SK-MEL-5 (cell line): ENCODE measurements around the genes KIF21B, TNNT2, LAD1 and CSRP1.

DNA sequence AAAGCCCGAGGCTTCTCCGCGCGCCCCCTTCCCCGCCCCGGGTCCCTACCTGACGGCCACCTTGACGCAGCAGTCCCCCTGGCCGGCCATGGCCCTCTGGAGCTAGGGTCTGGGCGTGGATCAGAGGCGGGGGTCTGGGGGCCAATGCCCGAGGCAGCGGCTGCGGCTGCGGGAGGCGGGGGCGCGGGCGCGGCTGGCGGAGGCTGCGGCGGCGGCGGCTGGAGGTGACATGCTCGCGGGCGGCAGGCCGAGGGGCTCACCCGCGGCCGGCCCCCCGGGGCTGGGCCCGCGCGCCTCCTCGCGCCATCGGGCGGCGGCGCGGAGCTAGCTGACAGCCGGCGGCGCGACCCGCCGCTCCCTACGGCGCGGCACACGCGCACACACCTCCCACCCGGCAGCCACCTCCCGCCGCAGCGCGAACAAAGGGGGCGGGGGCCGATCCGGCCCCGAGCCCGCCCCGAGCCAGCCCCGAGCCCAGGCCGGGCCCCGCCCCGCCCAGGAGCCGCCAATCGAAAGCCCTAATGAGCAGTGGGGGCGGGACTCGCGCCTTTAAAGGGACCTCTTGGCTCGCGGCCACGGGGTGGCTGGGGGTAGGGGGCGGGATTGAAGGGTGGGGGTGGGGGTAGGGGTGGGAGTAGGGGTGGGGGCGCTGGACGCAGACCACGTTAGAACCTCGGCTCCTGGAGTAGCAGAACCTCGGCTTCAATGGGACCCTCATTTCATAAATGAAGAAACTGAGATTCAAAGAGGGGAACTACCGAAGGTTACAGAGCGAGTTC is at the start of gene KIF21B:
KIF21B (minus strand) TSS at position 421 of the 779 bp plus-strand sequence.
RAMPAGE:
- cytosol, long total RNA: no peak
- long total RNA: no peak
- nucleus, long total RNA: no peak

RAMPAGE:
- cytosol, long total RNA: no peak
- long total RNA: no peak
- nucleus, long total RNA: no peak
Observed at GRCh38 chr1:201191447-201192297, 1.0 kb downstream of the IGFN1 start.

GRCh38 chr1:201310382-201311123 is 27.2 kb downstream of the PKP1 start:
RAMPAGE:
- cytosol, long total RNA: no peak
- long total RNA: no peak
- nucleus, long total RNA: no peak

DNA sequence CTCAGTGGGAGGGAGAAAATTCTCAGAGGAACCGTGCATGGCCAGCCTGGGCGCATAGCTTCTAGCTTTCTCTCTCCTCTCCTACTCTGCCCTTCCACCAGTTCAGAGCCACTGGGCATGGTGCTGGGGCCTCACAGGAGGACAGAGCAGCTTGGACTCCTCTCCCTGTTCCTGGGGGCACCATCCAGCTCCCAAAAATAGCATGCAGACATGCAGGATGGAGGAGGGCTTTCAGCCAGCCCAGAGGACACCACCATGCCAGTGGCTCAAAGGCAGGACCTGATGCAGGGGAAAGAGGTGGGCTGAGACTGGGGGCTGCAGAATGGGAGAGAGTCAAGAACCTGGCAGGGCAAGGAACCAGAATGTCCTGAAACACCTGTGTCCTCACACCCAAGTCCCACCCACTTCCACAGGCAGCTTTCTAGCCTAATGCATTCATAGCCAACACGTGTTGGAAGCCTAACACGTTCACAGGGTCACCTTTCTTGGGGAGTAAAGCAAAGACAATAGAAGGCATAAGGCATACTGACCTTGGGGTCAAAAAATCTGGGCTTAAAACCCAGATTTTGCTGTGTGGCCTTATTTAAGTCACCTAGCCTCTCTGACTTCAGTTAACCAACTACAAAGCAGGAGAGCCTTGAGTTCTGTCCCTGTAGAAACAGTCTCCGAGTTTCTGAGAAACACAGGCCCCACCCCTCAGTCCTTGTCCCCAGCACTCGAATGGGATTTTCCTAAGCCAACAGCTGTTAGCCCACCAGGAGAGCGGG is 1.6 kb downstream of the TNNT2 start:
RAMPAGE:
- cytosol, long total RNA: no peak
- long total RNA: no peak
- nucleus, long total RNA: no peak

DNA sequence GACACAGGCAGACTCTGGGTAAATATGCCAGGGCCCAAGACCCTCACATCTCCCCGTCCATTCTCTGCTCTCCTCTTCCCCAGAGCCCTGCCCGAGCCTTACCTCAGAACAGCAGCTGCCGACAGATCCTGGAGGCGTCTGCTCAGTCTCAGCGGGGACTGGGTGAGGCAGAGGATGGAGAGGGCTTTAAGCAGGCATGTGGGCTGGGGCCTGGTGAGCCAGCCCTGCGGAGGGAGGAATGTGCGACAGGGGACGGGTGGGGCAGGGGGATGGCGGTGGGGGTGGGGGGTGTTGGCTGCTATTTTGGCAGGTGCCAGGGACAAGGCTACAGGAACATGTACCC is at the start of gene TNNT2:
TNNT2 (minus strand) TSS at position 160 of the 343 bp plus-strand sequence.
RAMPAGE:
- cytosol, long total RNA: no peak
- long total RNA: no peak
- nucleus, long total RNA: no peak

DNA sequence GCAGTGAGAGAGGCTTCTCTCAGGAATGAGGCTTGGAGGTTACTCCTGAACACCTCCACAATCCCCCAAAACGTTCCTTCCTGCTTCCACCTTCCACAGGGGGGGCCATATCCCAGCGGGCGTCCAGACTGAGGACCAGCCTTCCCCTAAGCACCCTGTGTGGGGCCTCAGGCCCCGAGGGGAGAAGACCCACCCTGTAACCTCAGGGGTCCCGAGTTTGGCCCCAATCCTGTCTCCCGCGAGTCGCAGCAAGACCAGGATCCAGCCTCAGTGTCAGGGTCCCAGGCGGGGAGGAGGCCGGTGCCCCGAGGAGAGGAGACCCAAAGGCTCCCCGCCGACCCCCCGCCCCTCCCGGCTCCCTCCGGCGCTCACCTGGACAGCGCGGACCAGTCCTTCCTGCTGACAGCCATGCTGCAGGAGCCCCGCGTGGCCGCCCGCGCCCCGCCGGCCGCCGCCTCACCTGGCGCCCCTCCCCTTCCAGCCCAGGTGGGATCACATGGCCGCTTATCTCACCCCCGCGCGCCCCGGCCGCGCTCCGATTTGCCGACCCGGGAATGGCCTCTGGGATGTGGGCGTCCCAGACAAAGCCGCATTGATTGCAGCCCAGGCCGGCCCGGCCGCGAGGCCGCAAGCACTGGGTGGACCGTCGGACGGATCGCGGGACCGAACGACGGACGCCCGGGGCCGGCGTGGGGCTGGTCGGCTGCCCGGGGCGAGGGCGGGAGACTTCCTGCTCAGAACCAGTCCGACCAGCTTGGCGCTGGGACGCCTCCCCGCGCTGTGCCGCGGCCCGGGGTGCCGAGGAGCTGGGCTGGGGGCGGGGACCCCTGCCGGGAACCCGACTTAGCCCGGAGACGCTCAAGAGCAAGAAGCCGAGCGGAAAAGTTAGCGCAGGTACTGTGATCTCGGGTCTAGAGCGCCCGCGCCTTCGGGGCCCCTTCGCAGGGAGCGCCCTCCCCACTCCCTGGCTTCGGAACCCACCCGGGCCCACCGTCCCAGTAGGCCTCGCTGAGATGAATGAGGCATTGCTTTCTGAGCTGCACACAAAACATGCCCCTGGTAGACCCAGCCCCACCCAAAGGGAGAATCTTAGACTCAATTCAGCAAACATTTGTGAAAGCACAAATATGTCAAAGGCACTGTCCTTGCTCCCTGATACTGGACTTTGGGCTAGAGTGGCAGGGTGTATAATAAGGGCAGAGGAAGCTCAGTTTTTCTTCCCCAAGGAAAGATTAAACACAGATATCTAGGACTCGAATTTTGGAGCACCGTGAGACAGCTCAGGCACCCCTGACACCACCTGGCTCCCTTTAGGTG is at the start of gene LAD1:
LAD1 (minus strand) TSS at position 428 of the 1,317 bp plus-strand sequence.
RAMPAGE:
- cytosol, long total RNA: no peak
- long total RNA: no peak
- nucleus, long total RNA: no peak

DNA sequence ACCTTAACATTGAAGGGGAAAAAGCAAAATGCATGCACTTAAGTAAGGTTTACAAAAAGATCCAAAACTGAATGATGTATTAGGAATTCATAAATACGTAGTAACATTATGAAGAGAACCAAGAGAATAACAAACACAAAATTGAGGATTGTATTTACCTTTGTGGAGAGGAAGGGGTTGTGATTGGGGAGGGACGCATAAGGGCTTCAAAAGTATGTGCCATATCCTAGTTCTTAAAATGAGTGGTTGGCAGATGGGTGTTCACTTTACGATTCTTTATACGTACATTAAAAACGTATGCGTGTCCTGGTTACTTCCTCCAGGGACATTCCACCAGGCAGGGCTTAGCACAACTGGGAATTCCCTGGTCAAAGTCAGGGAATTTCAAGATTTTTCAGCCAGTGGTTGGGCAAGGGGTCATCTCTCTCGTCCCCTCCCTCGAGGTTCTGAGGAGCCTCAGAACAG is 4.6 kb upstream of the LAD1 start:
RAMPAGE:
- cytosol, long total RNA: no peak
- long total RNA: no peak
- nucleus, long total RNA: no peak

RAMPAGE:
- cytosol, long total RNA: no peak
- long total RNA: no peak
- nucleus, long total RNA: no peak
Observed at GRCh38 chr1:201481741-201482712, 13.0 kb upstream of the PHLDA3 start.

DNA sequence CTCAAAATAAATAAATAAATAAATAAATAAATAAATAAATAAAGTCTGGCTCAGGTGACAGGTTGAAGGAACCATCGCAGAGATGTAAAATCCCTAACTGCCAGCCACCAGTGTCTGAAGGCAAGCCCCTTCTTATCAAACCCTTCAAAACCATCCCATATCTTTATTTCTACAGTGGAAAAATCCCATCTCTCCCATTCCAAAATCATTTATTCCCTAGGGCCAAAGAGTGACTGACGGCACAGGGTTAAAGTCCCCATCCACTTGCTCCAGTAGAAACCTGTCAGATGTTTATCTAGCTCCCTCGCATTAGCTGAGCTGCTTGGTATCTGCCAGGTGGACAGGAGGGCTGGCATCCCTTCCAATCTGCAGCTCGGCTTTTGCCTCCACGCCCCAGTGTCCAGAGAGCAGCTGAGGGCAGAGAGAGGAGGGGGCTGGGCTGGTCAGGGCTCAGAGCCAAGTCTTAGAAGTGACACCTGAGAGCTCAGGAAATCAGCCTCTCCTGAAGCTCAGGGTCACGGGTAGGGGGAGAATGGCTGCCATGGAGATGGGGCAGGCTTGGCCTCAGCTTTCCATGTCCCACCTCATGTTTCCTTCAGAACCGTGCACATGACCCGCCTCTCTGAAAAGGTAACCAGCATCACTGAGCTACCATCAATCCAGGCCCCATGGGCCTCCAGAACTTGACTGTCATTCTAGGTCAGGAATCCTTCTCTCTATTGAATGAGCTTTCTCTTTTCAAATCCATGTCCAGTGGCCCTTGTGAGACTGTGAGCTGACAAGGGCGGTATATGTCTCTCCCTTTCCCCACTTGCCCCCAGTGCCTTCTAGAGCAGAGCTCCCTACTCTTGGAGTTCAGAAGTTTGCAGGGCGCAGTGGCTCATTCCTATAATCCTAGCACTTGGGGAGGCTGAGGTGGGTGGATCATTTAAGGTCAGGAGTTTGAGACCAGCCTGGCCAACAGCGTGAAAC is 4.6 kb downstream of the CSRP1 start:
RAMPAGE:
- cytosol, long total RNA: no peak
- long total RNA: no peak
- nucleus, long total RNA: no peak

RAMPAGE:
- cytosol, long total RNA: start-site peak on the minus strand at chr1:201507094-201507181, 399 and 416 reads in 2 replicates
- long total RNA: start-site peak on the minus strand at chr1:201507093-201507127, 222 and 223 reads in 2 replicates
- nucleus, long total RNA: no peak
Observed at GRCh38 chr1:201506972-201507835, at the start of gene CSRP1. Gene CSRP1, minus strand, starts transcription at chr1:201507123.

DNA sequence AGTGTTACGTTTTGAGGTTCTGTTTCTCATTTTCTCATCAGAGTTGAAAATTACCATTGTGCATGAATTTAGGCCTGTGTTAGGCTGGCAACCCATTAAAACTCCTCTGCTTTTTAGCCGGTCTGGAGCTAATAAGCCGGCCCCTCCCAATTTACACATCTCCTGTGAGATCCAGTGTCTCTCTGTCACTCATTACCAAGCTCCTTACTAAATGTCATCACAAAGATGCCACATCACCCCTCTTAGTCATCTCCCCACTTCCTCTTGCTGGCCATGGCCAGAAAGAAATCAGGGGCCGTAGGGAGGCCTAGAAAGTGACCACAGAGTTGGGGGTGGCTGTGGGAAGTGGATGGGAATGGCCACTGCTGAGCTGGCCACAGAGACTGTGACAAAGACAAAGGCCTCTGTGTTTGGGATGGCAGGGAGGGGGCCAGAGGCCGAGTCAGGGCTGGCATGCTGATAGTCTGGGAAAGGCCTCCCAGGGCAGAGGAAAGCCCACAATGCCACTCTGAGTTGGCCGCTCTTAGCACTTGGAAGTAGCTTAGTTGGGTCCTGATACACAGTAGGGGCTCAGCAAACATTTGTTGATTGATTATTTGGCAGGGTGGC is 12.9 kb downstream of the NAV1 start:
RAMPAGE:
- cytosol, long total RNA: no peak
- long total RNA: no peak
- nucleus, long total RNA: no peak

DNA sequence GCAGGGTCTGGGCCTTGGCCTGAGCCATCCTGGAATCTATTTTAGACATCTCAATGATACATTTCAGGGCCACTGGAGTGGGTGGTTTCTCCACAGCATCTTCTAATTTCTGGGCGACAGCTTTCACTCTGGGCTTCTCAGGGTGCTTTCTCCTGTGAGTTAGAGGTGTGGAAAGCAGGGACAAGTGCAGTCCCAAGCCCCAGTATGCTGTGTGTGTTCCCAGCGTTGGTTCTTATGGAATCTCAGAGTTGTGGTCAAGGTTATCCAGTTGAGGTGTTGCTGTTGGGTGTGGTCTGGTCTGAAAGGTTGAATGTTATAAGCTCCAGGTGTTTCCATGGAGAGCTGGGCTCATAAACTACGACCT is 117.2 kb downstream of the NAV1 start:
RAMPAGE:
- cytosol, long total RNA: no peak
- long total RNA: no peak
- nucleus, long total RNA: no peak

DNA sequence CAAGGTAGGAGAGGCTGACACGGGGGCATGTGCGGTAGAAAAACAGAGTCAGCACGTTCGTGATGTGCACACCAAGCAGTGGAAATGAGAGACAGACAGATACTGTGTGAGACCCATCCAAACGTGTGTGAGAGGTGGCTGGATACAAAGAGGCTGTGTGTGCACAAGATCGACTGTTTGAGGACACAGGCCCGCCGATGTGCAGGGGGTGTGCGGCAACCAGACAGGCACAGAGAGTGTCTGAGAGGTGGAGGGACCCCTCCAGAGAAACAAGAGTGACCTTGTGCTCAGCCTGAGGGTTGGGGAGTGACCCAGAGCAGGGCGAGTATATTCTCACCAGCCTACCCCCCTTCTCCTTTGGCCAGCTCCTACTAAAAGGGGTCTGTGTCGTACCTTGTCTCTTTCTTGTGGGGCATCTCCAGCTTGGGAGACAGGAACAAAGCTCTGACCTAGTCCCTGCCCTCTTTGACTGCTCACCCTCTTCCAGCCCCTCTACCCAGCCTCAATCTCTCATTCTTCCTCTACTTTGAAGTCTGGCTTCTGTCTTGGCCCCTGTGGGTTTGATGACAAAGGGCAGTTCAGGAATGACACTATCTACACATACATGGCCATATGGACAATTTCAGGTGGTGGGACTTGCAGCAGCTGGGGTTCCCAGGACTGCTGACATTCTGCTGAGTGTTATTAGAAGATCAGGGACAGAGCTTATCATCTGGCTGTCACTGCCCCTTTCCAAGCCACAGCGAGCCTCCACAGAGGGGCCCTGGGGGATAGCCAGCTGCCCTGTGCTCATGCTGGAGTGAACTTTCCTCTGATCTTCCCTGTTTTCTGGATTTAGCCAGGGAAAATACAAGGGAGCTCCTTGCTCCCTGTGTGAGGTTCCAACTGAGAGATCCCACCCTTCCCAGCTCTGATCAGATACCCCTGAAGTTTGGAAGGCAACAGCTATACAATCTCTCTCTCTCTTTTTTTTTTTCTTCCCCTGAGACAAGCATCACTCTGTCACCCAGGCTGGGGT is 97.5 kb upstream of the IPO9 start:
RAMPAGE:
- cytosol, long total RNA: no peak
- long total RNA: no peak
- nucleus, long total RNA: no peak

RAMPAGE:
- cytosol, long total RNA: no peak
- long total RNA: no peak
- nucleus, long total RNA: no peak
Observed at GRCh38 chr1:201737559-201738293, 91.2 kb upstream of the IPO9 start.

DNA sequence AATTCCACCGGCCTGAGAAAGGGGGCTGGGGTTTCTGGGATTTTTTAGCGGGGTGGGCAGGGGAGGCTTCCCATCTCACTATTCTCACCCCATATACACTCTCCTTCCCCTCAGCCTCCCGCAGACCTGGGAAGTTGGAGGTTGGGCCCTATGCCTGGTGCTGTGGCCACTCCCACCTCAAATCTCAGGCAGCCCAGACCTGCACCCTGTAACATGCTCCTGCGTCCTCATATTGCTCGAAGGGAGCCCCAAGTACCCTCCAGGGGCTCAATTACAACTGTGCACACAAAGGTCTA is 88.1 kb upstream of the IPO9 start:
RAMPAGE:
- cytosol, long total RNA: no peak
- long total RNA: no peak
- nucleus, long total RNA: no peak

GRCh38 chr1:201769674-201770780 is 58.9 kb upstream of the IPO9 start:
RAMPAGE:
- cytosol, long total RNA: start-site peak on the plus strand at chr1:201770280-201770289, 29 and 17 reads in 2 replicates
- long total RNA: no peak
- nucleus, long total RNA: start-site peak on the plus strand at chr1:201770257-201770348, 86 and 46 reads in 2 replicates

RAMPAGE:
- cytosol, long total RNA: no peak
- long total RNA: no peak
- nucleus, long total RNA: no peak
Observed at GRCh38 chr1:201788187-201788860, 40.6 kb upstream of the IPO9 start.

DNA sequence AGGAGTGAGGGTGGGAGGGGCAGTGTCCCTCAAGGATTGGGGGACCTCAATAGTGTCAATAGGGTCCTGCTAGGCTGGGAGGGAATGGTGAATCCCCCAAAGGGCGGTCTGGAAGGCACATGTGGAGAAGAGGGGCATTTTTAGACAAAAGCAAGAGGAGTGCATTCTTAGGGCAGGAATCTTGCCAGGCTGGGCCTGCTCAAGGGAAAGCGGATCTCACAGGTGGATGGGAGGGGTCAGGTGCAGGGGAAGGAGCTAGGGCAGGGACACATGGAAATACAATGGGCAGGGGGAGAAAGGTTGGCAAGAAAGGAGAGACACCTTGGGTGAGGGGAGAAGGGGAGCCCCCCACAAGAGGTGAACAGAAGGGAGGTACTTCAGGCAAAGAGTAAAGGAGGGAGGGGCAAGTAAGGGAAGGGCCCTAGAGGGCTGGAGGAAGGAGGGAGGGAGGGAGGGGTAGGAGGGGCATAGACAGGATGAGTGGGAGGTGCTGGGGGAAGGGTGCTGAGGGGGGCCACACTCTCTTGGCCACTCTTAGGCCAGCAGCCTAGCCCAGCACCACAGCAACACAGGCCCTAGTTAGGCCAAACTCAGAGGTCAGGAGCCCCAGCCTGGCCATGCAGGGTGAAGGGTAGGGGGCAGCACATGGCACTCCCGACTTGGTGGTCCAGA is 6.0 kb downstream of the SHISA4 start:
RAMPAGE:
- cytosol, long total RNA: no peak
- long total RNA: no peak
- nucleus, long total RNA: no peak

DNA sequence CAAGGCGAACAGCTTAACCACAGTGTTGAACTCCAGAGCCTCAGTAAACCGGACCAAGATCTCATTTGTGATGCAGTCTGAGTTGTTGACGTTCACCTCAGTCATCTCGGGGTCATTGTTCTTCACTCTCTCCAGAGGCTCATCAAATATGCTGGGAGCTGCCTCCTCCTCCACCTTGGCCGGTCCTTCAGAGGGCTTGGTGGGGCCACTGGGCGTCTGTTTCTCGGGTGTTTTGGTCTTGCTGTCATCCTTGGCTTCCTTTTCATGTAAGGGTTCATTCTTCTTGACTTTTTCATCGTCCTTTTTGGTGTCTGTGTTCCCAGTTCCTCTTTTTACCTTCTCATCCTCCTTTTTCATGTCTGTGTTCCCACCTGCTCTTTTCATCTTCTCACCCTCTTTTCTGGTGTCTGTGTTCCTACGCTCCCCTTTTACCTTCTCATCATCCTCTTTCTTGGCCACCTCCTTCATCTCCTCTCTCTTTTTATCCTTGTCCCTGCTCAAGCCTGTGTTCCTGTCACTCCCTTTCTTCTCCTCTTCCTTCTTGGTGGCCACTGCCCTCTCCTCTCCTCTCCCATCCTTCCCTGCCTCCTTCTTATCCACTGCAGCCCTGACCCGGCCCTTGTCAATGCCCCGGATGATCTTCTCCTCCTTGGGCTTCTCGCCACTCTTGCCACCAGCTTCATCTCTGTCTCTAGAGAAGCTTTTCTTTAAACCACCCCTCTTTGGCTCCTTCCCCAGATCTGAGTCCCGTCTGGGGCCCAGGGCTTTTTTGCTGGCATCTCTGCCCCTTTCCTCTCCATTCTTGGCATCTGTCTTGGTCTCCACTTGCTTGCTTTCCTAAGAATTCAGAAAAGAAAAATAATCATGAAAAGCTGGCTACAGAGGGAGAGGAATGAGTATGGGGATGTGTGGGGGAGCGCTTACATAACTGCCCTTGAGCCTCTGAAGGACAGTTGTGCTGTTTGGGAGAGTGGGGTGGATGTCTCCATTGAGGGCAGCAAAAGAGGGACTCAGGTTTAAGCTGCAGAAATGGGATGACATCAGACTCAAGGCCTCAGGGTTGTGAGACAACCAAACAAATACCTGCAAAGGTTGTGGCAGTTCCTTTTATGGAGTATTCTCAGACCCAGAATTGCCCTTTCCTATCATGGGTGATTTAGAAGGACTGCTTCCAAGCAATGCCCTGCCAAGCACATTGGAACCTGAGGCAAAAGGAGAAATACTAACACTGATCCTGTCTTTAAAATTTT is 11.6 kb downstream of the SHISA4 start:
RAMPAGE:
- cytosol, long total RNA: no peak
- long total RNA: no peak
- nucleus, long total RNA: no peak

GRCh38 chr1:201902831-201903655 is 14.3 kb downstream of the SHISA4 start:
RAMPAGE:
- cytosol, long total RNA: no peak
- long total RNA: no peak
- nucleus, long total RNA: no peak